ENCODE measurements around the gene ACADSB.

- PRO-cap, 2 experiments, result no peak in any of the 2 experiments
These were observed 13.8 kb downstream of the NSMCE4A start for GRCh38 chr10:121961278-121961650.

DNA sequence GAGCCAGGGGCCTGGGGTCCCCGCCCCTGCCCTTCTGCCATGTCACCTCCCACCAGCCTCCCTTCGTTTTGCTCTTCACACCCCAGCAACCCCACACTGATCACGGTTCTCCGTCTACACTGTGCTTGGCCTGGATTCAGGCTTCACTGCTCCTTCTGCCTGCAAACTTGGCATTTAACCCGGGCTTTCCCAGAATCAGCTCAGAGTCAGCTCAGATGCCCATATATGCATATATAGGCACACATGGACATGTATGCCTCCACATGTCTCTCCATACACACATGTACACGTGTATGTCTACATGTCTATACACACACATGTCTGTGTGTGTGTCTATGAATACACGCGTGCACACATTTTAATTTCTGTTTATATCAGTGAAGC, 137.9 kb upstream of the BTBD16 start:
- PRO-cap, 2 experiments, result no peak in any of the 2 experiments

DNA sequence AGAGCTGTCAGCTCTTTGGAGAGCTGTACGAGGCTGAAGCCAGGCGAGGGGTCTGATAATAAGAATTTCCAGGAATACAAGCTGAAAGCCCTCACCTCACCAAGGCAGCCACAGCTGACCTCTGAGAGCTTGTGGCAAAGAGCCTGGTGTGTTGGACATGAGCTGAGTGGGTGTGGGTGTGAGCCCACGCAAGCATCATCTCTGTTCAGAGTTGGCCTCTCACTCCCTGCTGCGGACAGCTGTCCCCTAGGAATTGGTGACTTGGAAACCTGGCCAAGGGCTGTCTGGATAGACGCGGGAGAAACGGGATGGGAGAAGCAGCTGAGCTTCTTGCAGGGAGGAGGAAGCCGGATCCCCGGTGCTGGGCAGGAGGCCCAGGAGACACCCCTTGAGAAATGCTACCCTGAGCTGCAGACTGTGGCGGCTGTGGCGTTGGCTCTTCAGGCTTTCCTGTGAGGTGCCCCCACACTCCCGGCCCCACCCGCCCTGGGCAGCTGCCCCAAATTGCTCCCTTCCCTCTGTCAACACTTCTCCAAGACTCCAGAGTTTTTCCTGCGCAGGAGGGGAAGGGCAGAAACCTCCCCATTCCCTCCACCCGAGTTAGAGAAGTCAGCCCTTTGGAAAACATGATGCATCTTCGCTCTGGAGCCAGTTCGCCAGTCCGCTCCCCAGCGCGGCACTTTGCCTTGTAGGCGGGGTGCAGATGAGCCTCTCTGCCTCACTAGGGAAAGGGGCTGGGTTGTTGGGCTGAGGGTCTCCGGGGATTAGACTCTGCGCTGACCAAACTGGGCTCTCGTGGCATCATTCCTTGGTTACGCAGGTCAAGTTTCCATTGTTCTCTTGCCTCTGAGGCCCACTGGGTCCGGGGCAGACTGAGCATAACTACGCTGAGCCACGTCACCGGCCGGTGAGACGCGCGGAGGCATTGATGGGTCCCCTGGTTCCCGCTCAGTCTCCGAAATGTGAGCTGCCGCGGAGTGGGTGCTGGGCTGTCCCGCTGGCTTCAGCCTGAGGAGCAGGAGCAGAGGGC, 121.8 kb upstream of the BTBD16 start:
- PRO-cap, 2 experiments, result no peak in any of the 2 experiments

- PRO-cap, 2 experiments, result no peak in any of the 2 experiments
These were observed 79.1 kb upstream of the BTBD16 start for GRCh38 chr10:122191850-122192621.

DNA sequence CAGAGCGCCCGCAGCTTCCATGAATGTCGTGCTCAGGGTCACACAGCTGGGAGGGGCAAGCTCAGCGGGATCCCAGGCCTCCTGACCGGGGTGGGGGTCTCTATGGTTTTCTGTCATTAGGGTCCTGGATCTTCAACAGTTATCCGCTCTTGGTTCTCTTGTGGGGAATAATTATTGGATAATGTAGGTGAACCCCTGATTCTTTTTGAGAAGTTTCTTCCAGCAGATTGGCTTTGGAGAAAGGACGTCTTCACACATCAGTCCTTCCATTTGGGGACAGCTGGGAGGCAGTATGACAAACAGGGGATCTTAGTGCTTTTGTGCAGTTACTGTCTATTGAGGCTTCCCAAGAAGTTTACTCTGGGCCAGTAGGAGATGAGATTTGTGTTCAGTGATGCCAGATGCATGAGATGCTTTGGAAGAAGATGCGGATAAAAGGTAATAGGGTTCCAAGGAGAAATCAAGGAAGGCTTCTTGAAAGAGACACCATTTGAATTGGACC, 30.5 kb upstream of the BTBD16 start:
- PRO-cap, 2 experiments, result no peak in any of the 2 experiments

- PRO-cap, 2 experiments, result peak in 1 of 2 experiments; most common plus-strand start chr10:122310920 (in 1); most common minus-strand start chr10:122310789 (in 1)
These were observed 39.7 kb downstream of the BTBD16 start for GRCh38 chr10:122310722-122311308.

DNA sequence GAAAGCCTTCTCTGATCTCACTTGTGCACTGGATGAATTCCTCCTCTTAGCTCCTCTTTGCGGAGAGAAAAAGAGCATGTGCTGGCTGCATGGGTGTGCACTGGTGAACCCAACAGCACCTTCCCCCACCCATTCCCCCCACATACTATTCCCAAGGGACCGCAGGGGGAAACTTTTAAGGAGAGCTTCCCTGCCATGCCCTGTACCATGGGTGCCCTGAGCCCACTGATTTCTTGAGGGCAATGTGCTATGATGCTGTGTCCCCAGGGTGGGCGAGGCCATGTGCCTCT, 50.4 kb upstream of the PLEKHA1 start:
- PRO-cap, 2 experiments, result no peak in any of the 2 experiments

DNA sequence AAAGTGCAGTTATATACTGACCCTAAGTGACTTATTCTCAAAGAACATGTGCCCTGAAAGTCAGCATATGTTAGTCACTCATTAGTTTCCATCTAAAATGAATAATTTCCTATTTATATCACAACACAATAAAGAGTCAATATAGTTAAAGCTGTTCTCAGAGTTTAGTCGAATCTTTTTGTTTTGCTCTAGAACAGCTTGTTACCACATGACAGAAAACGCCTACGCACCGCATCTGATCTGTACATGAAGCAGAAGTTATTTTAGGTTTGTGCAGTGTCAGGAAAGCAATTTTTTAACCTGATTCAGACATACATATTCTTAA, 33.2 kb downstream of the PLEKHA1 start:
- PRO-cap, 2 experiments, result no peak in any of the 2 experiments

- PRO-cap, 2 experiments, result no peak in any of the 2 experiments
These were observed 27.9 kb downstream of the HTRA1 start for GRCh38 chr10:122489299-122489651.

GRCh38 chr10:122674826-122675215, 2.2 kb downstream of the SPADH start:
- PRO-cap, 2 experiments, result no peak in any of the 2 experiments

- PRO-cap, 2 experiments, result no peak in any of the 2 experiments
These were observed 12.7 kb downstream of the IKZF5 start for GRCh38 chr10:122995966-122996227.

DNA sequence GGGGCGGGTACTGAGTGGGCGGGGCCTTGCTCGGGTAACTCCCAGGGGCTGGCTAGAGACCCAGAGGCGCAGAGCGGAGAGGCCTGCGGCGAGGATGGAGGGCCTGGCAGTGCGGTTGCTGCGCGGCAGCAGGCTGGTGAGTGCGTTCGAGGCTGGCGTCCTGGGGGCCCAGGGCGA, at the start of gene ACADSB:
TSS of gene ACADSB (plus strand) at position 71 of the 177 bp plus-strand sequence.
- PRO-cap, 2 experiments, result peak in 2 of 2 experiments; most common plus-strand start position 66 of the sequence (in 2)

- PRO-cap, 2 experiments, result no peak in any of the 2 experiments
These were observed 3.2 kb downstream of the ACADSB start for GRCh38 chr10:123011847-123012587.

GRCh38 chr10:123136743-123137430, 1.1 kb downstream of the HMX3 start:
- PRO-cap, 2 experiments, result no peak in any of the 2 experiments

GRCh38 chr10:123139158-123140515, 3.9 kb downstream of the HMX3 start:
- PRO-cap, 2 experiments, result peak in 2 of 2 experiments; most common plus-strand start chr10:123139707 (in 1); most common minus-strand start chr10:123139600 (in 1)

DNA sequence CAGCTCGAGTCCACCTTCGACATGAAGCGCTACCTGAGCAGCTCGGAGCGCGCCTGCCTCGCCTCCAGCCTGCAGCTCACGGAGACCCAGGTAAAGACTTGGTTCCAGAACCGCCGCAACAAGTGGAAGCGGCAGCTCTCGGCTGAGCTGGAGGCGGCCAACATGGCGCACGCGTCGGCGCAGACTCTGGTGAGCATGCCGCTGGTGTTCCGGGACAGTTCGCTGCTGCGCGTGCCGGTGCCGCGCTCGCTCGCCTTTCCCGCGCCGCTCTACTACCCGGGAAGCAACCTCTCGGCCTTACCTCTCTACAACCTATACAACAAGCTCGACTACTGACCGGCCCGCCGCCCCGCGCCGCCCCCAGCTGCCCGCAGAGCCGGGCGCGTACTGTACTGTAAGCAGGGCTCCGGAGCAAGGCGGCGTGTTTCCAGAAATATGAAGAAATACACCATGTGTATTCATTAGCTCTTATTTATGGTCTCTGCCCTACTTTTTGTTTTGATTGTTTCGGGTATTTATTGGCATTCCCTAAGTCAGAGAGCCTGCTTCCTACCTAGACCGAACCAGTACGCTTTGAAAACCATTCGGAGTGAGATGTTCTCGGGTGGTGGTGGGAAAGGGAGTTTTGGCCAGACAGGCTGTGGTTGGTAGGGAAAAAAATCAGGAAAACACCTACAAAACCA, 2.0 kb downstream of the HMX2 start:
- PRO-cap, 2 experiments, result no peak in any of the 2 experiments

GRCh38 chr10:123154658-123155551, 703 bp downstream of the BUB3 start:
- PRO-cap, 2 experiments, result no peak in any of the 2 experiments

GRCh38 chr10:123807373-123807904, 84.2 kb downstream of the CPXM2 start:
- PRO-cap, 2 experiments, result no peak in any of the 2 experiments

- PRO-cap, 2 experiments, result no peak in any of the 2 experiments
These were observed 38.6 kb upstream of the CPXM2 start for GRCh38 chr10:123930083-123930724.

DNA sequence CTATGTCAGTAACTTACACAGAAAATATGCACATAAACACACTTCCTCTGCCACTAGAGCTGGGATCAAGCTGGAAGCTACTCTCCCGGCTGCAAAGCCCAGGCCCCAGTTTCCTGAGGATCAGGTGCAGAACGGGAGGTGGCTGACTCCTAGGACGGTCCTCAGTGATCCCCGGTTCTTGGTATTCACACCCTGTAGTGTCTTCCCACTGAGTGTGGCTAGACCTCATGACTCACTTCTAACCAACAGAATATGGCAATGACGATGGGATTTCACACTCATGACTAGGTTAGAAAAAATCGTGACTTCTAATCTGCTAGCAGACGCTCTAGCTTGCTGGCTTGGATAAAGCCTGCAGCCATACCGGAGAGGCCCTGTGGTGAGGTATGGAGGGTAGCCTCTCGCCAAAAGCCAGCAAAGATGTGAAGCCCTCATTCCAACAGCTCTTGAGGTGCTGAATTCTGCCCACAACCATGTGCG, 60.1 kb downstream of the CHST15 start:
- PRO-cap, 2 experiments, result no peak in any of the 2 experiments